Anterior vena cava (tissue), 1 donor: ENCODE measurements around the gene SPR.

GRCh38 chr2:71100626-71100917, 29.5 kb downstream of the MCEE start:
- PRO-cap: no peak

- PRO-cap: no peak
Measured at GRCh38 chr2:71605178-71605596, 138.7 kb downstream of the DYSF start.

DNA sequence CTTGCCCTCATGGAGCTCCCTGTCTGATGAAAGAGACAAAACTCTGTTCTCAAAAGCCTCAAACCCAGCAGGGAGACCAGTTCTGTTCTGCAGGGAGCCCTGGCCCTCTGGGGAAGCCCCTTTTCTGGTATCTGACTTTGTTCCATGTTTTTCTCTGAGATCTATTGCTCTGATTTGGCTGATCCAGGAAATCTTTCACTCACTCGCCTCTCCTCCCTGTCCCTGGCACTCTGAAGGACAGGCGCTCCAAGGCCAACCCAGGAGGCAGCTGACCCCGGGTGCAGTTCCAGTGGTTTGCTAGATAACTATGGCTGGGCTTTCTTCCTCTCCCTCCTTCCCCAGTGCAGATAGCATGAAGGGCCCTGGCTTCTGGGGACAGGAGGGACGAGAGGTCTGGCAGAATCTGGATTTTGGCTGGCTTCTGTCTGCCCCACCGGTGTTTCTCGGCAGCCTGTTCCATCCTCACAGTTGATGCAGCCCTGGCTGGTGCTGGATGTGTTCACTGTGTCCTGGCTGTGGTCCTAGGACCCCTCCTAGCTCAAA, 149.0 kb downstream of the DYSF start:
- PRO-cap: no peak

DNA sequence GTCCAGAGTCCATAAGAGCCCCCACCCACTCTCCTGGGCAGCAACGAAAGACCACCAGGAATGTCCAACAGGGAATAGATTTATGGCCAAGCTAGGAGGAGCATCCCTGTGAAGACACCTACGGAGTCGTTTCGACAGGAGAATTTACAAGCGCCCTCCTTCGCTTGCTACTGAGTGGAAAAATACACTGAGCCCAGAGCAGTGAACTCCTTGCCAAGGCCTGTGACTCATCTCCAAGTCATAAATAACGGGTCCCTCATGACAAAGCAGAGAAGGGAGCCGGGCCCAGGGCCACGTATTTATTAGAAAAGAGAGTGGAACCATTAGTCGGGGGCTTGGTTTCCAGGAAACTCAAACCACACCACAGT, 276.3 kb downstream of the DYSF start:
- PRO-cap: no peak

- PRO-cap: no peak
Measured at GRCh38 chr2:71898672-71899656, 248.7 kb downstream of the CYP26B1 start.

DNA sequence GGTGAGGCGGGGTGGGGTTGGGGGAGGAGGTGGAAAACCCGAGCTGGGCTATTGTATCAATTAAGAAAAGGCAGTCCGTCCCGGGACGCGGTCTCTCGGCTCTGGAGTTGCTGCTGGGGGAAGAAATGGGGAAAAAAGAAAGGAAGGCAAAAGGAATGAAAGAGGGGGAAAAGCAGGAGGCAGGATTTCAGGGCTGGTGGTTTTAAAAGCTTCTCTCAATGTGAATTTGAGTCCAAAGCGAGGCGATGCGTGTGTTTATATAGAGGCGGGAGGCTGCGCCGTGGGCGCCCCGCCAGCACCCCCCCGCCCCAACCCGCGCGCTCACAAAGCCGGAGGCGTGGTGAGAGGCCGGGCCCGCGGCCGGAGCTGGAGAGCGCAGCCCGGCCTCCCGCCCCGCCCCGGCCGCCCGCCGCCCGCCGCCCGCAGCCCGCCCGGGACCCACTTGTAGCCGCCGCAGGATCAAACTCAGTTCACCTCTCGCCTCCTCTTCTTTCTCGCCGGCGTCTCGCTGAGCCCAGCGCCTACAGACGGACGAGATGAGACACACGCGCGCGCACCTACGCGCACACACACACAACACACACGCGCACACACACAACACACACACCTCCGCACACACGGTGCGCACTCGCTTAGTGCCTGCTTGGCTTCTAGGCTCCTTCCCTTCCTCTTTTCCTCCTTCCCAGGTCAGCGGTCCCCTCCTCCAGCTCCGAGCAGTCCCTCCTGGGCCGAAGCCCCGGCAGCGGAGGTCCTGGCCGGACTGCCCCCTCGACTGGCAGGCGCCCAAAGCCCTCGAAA, 1.2 kb upstream of the CYP26B1 start:
- PRO-cap: bidirectional peak, plus-strand start at position 353 of the sequence, minus-strand start at position 228 of the sequence

- PRO-cap: no peak
Measured at GRCh38 chr2:72153678-72153958, 6.0 kb upstream of the CYP26B1 start.

GRCh38 chr2:72302600-72303644, 155.3 kb upstream of the CYP26B1 start:
- PRO-cap: no peak

GRCh38 chr2:72488388-72489307, 337.2 kb downstream of the EXOC6B start:
- PRO-cap: no peak

GRCh38 chr2:72781585-72781941, 44.3 kb downstream of the EXOC6B start:
- PRO-cap: no peak

- PRO-cap: no peak
Measured at GRCh38 chr2:72862157-72863255, 24.7 kb upstream of the SPR start.

DNA sequence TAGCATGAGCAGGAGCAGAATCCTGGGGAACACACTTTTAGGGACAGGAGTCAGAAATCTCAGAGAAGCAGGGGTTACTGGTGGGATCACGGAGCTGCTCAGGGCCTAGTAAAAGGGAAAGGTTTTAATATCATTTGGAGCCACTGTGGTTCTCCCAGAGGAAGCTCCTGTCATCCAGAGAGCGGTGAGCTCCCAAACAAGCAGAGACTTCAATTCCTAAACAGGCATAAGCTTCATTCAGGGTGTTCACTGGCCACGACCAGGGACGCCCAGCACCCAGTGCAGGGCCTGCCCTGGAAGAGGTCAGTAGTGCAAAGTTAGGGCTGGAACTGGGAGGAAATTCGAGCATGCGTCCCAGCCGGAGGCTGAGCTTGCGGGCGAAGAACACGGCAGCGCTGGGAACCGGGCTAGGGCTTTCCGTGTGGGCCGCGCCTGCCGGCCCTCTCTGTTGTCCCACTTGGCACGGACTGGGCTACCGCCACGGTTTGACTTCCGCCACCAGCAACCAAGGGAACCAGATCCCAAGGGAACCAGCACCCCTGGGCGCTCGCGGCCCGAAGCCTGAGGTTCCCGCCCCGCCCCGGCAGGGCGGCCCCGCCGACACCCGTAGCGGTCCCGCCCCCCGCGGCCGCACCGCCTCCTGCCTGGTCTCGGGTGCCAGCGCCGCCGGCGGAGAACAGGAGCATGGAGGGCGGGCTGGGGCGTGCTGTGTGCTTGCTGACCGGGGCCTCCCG, at the start of gene SPR:
TSS of gene SPR (plus strand) at position 660 of the 734 bp plus-strand sequence.
- PRO-cap: unidirectional peak, plus-strand start at position 685 of the sequence

DNA sequence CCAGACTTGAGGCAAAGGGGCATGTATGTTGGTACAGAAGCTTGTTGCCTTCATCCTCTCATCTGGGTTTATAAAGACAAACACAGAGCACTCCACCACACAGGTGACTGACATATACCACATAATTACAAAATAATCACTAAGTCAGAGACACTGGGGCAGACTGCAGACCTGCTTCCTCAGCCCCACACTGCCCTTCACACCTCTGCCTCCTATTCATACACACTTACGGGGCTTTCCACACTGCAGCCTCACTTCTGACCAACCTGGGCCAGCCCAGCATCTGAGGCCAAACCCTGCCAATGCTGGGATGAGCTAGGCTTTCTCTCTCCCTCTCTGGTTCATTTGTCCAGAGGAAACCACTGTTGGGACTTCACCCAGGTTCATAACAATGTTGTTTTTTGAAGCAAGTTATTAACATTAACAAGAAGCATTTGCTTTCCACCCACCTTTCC, 4.5 kb downstream of the EMX1 start:
- PRO-cap: no peak

DNA sequence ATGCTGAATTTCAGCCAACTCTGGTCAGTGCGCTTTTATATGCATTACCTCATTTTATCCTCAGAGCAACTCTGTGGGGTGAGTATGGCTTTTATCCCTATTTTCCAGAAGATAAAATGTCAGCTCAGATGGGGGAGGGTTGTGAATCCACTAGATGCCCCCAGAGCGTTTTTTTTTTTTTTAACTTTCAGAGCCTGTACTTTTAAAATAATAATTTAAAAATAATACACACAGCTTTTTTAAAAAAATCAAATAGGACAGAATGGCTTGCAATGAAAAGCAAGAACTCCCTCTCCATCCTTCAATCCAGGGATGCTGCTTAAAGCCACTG, 1.0 kb upstream of the RAB11FIP5 start:
- PRO-cap: no peak

DNA sequence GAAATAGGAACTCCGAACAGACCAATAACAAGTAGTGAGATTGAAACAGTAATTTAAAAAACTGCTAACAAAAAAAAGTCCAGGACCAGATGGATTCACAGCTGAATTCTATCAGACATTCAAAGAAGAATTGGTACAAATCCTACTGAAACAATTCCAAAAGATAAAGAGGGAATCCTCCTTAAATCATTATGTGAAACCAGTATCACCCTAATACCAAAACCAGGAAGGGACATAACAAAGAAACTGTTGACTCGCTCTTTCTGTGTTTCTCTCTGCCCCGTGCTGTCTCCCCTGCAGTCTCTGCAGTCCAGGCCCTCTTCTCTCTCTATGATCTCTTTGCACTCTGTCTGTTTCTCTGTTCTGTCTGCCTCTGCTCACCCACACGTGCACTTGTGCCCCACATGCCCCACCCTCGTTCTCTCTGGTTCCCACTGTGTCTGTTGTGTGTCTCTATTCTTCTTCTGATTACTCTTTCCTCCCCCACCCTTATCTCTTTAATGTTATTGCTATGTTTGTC, 54.2 kb downstream of the NAT8 start:
- PRO-cap: no peak

DNA sequence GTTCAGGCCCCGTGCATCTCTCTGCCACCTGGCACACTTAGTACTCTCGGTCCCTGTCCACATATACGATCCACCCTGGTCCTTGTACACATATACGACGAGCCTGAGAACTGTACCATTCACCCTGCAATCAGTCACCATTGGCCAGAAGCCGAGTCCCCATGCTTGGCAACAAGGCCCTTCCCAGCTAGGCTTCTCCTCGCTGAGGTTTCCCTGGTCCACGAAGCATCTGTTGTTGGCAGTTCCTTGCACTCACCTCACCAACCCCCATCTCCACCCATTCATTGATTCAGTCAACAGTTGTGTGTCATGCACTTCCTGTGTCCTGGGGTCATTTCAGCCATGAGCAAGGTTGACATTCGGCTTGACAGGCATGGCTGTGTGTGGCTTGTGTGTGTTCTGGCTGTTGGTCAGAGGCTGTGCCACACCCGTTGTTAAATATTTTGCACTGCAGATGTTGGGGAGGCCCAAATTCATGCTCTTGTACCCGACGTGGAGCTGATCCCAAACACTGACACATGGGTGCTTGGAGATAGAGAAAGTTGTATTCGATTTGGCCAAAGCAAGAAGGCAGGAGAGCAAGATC, 489 bp upstream of the NAT8 start:
- PRO-cap: no peak

GRCh38 chr2:73908931-73909130, 16.0 kb downstream of the ACTG2 start:
- PRO-cap: no peak

GRCh38 chr2:73917798-73918747, 8.6 kb upstream of the DGUOK start:
- PRO-cap: no peak

GRCh38 chr2:73921072-73921650, 5.5 kb upstream of the DGUOK start:
- PRO-cap: no peak

DNA sequence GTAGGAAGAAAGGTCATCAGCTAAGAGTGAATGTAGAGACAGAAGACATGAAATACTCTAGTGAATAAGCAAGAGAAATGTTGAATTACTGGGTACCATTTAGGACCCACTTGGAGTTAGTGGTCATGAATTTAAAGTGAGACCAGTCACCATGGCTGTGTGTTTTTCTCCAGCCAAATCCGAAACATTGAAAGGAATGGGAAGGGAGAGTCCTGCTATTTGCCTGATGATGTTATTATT, 3.4 kb downstream of the DGUOK start:
- PRO-cap: no peak